Retinal pigment epithelial cell (primary cell): ENCODE measurements around a stretch of chr16.

- RRBS, result no CpG with 5 or more reads among the region's 19 CpGs
Observed at GRCh38 chr16:73183336-73184104, 135.6 kb upstream of the ZFHX3 start.

DNA sequence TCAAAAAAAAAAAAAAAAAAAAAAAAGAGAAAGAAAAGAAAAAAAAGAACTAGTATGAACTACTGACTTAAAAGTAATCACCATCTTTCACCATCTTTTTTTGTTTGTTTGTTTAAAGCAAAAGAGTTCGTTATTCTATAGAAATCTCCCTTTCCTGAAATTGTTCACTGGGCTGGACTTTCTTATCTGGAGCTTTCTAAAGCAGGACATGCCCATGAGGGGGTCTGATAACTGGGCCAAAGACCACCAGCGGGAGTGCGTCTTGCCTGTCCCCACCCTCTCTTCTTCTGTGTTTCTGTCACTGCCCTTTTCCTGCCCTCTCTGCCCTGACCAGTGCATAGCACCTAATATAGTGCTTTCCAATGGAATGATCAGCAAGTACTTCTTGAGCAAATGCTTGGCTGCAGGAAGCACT, 376.8 kb upstream of the ZFHX3 start:
- RRBS, result no CpG with 5 or more reads among the region's 3 CpGs

GRCh38 chr16:74296932-74297407, 356 bp downstream of the PSMD7 start:
- RRBS, result 2% methylated on average over 1 of the region's 39 CpGs

DNA sequence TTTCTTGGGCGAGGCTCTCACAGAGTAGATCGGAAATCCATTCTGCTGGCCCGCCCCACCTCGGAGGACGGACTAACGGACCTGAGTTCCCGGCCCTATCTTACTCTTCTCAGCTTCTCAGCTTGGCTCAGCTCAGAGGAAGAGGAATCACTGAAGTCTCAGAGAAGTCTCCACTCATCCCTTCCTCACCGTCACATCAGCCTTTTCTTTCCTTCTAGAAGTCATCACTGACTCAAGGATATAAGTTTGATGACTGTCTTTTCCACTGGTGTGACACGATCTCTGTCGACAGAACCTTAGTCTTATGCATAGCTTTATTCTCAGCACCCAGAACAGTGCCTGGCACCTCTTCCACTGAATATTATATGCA, 7.5 kb upstream of the NPIPB15 start:
- RRBS, result no CpG with 5 or more reads among the region's 10 CpGs

DNA sequence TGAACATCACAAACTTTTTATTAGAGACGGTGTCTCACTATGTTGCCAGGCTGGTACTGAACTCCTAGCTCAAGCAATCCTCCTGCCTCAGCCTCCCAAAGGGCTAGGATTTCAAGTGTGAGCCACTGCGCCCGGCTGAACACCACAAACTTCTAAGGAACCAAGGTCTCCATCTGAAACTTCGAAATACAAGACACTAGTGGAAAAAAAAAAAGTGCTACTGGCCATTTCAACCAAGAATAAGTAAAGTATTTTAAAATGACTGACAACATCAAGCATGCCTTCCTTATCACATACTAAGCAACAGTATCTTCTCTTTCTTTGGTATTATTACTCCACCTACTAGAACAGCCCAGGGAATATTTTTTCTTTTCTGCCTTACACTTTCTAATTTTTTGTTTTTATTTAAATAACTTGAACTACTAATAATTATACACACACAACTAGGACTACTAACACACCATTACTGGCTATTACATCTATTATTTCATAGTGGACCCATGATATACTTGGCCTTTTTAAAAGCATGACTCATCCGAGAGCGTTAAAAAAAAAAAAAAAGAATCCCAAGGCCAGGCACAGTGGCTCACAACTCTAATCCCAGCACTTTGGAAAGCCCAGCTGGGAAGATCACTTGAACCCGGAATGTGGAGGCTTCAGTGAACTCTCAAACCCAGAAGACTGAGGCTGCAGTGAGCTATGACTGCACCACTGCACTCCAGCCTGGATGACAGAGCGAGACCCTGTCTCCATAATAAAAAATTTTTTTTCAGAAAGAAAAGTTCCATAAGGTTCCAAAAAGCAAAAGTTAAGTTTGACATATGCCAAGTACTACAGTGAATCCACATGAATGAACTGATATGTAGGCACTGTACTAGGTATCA, 3.2 kb downstream of the GLG1 start:
- RRBS, result no CpG with 5 or more reads among the region's 8 CpGs

- RRBS, result no CpG with 5 or more reads among the region's 6 CpGs
Observed at GRCh38 chr16:74622798-74623786, 16.2 kb upstream of the GLG1 start.

DNA sequence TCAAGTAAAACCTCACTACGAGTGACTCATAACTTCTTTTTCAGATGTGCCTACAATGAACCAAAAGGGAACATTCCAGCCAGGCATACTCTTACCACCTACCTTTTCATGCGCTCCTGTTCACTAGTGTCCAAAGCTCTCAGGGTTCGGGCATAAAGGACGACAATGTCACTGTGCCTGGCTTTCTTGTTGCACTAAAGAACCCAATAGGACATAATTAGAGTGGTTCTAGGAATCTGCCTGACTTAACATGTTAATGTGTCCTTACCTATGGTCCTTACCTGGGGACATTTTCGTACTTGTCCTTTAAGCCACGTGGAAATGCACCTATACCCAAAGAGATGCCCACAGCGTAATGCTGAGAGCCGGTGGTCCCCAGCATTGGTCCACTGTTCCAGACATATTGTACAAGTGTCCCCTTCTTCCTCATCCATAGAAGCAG, 22.4 kb downstream of the RFWD3 start:
- RRBS, result no CpG with 5 or more reads among the region's 8 CpGs

- RRBS, result no CpG with 5 or more reads among the region's 9 CpGs
Observed at GRCh38 chr16:74695794-74696349, 4.8 kb downstream of the MLKL start.

GRCh38 chr16:74723281-74723891, 22.7 kb upstream of the MLKL start:
- RRBS, result no CpG with 5 or more reads among the region's 8 CpGs

GRCh38 chr16:74724320-74725460, 24.0 kb upstream of the MLKL start:
- RRBS, result 5% methylated on average over 5 of the region's 31 CpGs

DNA sequence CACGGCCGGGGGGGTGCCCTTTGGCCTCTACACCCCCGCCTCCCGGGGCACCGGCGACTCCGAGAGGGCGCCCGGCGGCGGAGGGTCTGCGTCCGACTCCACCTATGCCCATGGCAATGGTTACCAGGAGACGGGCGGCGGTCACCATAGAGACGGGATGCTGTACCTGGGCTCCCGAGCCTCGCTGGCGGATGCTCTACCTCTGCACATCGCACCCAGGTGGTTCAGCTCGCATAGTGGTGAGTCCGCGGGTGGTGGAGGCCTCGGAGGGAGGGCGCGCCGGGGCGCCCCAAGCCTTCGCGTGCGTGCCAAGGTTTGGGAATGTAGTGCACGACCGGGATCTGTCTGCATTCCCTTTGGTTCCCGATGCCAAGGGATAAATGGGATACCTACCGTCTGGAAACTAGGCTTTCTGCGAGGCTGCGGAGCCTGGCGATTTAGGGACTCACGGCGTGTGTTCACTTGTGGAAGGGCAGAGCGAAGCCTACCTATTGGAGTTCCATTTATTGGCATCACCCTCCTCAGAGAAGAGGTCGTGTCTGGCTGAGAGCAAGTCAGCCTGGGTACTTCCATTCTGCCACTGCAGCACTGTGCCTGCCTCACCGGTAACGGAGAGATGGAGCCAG, 1.1 kb downstream of the ZNRF1 start:
- RRBS, result under 1% methylated on average over 9 of the region's 45 CpGs

DNA sequence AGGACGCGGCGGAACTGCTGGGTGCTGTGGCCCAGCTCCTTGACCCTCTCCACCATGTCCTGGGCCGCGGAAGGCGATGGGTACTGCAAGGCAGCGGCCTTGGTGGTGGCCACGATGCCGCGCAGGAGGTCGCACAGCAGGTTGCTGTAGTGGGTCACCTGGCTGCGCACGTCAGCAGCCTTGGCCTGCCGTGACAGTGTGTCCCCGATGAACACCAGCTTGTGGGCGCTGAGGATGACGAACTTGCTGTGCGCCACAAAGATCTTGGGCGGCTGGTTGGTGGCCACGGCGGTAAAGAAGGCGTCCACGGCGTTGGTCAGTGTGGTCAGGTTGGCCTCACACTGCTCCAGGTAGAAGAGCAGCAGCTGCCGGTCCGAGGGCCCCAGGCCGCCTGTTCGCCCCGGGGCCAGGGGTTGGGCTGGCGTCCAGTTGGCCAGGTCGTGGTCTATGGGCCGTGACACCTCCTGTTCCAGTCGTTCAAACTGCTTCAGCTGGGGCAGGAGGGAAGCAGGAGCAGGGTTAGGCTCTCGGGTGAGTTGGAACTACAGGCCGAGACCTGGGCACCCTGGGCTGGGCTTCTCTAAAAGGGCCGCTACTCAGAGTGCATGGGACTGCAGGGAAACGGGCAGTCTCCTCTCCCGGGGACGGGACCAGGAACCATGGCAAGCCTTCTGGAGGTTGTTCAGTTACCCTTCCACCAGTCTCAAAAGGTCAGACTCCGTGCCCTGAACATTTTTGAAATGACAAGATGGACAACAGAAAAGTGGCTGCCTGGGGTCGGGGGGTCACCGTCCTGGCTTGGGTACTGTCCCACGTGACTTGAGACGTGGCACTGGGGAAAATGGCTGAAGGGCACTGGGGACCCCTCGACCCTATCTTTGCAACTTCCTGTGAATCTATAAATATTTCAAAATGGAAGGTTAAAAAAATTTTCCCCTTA, 11.0 kb downstream of the CTRB1 start:
- RRBS, result no CpG with 5 or more reads among the region's 45 CpGs

DNA sequence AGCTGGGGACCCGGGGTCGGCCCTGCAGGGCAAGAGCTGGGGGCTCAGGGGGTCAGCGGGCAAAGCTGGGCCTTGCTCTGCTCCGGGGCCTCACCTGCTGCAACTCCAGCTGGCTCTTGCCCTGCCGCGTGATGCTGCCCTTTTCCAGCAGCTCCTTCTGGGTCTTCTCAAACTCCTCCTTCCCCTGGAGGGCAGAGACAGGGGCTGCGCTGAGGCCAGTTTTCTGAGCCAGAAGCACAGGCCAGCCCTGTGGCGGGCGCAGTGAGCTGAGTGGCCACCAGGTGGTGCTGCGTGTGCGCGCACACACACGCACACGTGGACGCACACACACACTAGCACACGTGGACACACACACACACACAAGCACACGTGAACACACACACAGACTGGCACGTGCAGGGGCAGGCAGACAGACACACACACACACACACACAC, 15.0 kb downstream of the CTRB1 start:
- RRBS, result 49% methylated on average over 4 of the region's 18 CpGs

GRCh38 chr16:75247988-75248563, 3.3 kb downstream of the BCAR1 start:
- RRBS, result no CpG with 5 or more reads among the region's 15 CpGs

- RRBS, result 2% methylated on average over 8 of the region's 20 CpGs
Observed at GRCh38 chr16:75249794-75250582, 1.4 kb downstream of the BCAR1 start.

GRCh38 chr16:75264193-75264599, 12.8 kb upstream of the BCAR1 start:
- RRBS, result no CpG with 5 or more reads among the region's 8 CpGs

DNA sequence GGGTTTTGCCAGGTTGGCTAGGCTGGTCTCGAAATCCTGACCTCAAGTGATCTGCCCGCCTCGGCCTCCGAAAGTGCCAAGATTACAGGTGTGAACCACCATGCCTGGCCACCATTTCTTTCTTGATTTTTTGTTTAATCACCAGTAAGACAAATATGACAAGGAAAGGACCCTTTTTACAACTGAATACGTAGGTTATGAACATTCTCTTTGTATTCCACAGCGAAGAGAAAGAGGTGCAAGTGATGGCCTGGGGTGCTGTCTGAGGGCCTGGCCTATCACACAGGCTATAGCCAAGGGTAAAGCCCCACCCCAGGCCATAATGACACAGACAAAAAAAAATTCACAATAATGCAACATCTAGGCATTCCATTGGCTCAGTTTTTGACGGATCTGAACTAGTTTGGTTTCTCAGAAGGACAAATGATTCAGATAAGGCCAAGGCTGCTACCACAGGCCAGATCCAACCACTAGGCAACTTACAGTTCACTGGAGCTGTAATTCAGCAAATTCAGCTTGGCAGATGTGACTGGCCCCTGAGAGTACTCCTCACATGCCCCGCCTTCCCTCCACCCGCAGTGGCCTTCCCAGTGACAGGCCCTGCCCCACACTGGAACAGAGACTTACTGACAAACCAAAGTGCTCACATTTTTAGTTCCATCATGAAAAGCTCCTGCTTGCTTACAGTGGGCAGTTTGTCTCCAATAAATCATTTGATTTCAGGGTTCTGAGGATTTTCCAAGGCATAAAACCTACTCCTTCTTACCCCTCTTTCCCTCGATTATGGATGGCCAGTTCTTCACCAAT, 53.0 kb upstream of the BCAR1 start:
- RRBS, result no CpG with 5 or more reads among the region's 10 CpGs

- RRBS, result no CpG with 5 or more reads among the region's 8 CpGs
Observed at GRCh38 chr16:75376289-75377250, 56.7 kb downstream of the CFDP1 start.

- RRBS, result no CpG with 5 or more reads among the region's 8 CpGs
Observed at GRCh38 chr16:75377908-75378776, 55.2 kb downstream of the CFDP1 start.

DNA sequence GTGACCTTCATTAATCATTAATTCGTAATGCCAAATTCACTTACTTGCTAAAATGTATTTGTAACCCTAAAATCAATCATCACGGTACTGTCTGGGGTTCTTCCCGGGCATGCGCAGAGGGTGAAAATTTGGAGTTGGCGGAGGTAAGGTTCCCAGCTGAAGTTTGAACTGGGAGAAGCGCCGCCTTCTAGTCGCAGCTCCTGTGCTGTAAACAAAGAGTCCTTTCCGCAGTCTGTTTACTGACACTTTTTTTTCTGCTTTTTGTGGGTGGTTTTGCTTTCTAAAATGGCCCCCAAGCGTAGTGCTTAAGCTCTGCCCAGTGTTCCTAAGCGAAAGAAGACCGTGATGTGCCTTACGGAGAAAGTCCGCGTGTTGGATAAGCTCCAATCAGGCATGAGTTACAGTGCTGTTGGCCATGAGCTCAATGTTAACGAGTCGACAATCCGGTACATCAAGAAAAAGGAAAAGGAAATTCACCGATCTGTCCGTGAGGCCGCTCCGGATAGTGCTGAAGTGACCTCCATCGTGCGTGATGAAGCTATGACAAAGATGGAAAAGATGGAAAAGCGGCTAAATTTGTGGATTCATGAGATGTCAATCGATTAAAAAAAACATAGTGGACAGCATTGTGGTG, 496 bp upstream of the CFDP1 start:
- RRBS, result 10% methylated on average over 2 of the region's 26 CpGs